ENCODE measurements around the gene RAB42.

DNA sequence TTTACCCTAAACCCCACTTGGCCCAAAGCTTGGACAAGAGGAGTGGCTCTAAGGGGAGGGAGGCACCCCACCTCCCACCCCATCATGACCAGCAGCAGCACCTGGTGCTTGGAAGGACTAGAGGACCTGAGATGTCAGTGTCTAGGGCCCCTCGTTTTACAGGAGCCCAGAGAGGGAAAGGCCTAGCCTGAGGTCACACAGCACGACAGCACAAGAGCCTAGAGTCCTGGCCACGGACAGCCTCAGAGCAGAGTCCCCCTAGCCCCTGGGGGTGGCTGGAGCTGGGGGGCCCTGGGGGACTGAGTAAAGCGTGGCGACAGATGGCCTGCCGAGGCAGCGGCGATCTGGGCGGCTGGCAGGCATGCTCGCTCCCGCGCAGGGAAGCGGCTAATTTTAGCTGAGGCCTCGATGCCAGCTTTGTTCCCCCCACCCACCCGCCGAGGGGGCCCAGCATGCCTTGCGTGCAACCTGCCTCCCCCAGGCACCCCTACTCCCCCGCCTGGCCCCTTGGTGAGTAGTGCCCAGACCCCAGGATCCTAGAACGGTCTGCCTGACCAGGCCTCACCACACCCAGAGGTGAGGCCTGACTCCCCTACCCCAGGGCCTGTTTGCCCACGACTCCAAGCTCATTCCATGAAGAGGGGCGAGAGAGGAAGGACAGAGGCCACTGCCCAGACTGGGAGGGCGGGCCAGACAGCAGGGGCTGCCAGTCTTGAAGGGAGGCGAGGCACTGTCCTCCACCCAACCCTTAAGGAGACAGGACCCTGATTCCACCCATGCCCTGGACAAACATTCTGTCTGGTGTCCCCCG lies 39.0 kb downstream of the AHDC1 start:
- PRO-cap, result unidirectional peak, minus-strand start at position 367 of the sequence

GRCh38 chr1:27570377-27571047 lies 33.4 kb downstream of the AHDC1 start:
- PRO-cap, result no peak

- PRO-cap, result bidirectional peak, plus-strand start at chr1:27575092, minus-strand start at chr1:27575193; bidirectional peak, plus-strand start at chr1:27575432, minus-strand start at chr1:27575254
Measured at GRCh38 chr1:27574596-27575484, 29.1 kb downstream of the AHDC1 start.

DNA sequence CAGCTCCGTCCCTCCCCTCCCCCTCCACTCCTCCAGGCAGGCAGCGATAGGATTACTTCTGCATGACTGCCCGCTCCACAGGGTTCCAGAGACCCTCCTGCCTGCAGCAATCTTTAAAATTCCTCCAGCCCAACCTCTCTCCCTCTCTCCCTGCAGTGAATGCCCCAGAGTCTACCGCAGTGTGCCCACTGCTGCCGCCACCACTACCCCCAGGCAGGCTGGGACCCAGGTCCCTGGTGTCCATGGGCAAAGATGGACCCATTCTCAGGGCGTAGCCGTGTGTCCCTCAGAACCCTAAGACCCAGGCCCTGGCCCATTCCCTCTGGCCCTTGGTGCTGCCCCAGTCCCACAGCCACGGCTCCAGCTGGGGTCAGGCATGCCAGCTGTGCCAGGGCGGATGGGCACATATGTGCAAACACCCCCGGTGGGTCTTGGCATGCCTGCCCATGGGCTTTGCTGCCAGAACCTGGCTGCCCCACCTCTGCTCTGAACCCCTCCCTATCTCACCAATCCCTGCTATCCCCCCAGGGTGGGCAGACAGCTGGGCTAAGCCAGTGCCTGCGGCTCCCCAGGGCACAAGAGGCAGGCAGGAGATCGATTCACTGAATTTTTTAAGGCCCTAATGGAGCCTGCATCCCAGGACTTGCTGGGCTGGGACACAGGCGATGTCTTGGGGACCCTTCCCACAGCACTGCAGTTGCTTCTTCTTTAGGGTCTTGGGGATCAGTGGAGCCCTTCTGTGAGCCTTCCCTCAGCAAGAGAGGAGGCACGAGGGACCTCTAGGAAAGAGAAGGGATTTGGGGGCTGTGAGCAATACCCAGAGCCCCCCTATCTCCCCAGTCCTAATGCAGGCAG lies 10.5 kb downstream of the AHDC1 start:
- PRO-cap, result no peak

DNA sequence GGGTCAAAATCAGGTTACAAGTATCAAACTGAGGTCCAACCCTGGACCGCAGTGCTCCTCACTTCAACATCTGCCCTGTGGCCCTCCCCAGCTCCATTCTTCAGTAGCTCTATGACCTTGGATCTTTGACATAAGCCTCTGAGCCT lies 4.3 kb downstream of the FGR start:
- PRO-cap, result no peak

GRCh38 chr1:27850317-27850737 lies 19.7 kb downstream of the PPP1R8 start:
- PRO-cap, result no peak

GRCh38 chr1:27882029-27882988 lies 10.0 kb downstream of the THEMIS2 start:
- PRO-cap, result no peak

- PRO-cap, result unidirectional peak, plus-strand start at chr1:27885302
Measured at GRCh38 chr1:27884998-27885423, 12.7 kb downstream of the THEMIS2 start.

GRCh38 chr1:28110963-28111687 lies 22.7 kb upstream of the EYA3 start:
- PRO-cap, result no peak

DNA sequence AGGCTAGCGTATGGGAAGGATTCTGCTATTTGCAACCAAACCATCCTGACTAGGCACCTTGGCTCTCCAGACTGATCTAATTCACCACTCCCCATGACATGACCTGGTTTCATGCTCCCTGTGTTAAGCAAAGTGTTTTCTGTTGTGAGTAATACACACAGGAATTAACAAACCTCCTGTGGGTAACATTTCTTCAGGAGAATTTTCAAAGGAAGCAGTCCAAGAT lies 35.3 kb upstream of the EYA3 start:
- PRO-cap, result no peak

GRCh38 chr1:28126637-28127147 lies 38.3 kb upstream of the EYA3 start:
- PRO-cap, result unidirectional peak, minus-strand start at chr1:28126933

DNA sequence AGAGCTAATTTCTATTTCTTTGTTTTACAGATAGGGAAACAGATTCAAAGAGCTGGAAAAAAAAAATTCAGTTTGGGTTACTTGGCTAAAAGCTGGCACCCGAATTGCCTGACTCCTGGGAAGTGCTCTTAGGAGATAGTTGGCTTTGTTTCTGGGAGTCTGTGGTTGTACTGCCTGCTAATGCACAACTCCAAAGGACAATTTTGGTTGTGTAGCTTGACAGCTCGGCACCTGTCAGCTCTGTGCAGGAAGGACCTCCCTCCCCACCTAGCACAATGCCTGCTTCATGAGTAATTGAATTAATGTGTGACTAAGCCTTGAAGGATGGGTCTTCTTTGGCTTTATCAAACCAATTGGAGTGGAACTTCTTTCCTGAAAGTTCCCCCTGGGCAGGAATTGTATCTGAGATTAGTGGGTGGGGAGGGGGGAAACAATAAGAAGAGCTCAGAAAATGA lies 10.4 kb upstream of the SESN2 start:
- PRO-cap, result no peak

- PRO-cap, result bidirectional peak, plus-strand start at chr1:28592475, minus-strand start at chr1:28592403
Measured at GRCh38 chr1:28591804-28592567, at the start of gene RAB42. RAB42 (plus strand) TSS chr1:28592265.

DNA sequence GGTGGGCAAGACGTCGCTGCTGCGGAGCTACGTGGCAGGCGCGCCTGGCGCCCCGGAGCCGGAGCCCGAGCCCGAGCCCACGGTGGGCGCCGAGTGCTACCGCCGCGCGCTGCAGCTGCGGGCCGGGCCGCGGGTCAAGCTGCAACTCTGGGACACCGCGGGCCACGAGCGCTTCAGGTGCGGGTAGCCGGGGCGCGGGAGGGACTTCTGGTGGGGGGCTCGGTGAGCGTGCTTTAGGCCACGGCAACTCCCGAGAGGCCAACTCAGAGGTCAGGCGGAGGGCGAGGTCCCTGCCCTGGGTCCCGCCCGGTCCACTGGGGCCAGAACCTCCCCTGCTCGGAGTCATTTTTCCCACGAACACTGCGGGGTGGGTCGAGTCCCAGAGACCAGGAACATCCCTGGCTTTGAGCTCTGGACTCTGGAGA lies 515 bp downstream of the RAB42 start:
- PRO-cap, result no peak

DNA sequence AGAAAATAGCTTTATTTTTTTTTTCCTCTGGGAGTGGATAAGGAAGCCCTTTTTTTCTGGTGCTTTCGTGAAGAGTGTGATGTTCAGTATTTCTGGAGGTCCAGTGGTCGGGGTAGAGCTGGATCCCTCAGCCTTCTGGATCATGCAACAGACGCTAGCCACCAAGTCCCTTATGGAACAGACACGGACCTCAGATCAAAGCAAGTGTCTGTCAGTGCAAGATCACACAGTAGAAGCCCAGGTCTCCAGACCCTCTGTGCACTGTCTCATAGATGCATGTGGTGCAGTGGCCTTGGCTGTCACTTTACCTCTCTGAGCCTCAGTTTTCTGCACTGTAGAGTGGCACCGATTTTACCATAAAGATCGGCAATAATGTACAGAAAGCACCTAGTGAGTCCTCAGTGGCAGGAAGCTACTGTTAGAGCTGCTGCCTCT lies 15.5 kb upstream of the EPB41 start:
- PRO-cap, result no peak

DNA sequence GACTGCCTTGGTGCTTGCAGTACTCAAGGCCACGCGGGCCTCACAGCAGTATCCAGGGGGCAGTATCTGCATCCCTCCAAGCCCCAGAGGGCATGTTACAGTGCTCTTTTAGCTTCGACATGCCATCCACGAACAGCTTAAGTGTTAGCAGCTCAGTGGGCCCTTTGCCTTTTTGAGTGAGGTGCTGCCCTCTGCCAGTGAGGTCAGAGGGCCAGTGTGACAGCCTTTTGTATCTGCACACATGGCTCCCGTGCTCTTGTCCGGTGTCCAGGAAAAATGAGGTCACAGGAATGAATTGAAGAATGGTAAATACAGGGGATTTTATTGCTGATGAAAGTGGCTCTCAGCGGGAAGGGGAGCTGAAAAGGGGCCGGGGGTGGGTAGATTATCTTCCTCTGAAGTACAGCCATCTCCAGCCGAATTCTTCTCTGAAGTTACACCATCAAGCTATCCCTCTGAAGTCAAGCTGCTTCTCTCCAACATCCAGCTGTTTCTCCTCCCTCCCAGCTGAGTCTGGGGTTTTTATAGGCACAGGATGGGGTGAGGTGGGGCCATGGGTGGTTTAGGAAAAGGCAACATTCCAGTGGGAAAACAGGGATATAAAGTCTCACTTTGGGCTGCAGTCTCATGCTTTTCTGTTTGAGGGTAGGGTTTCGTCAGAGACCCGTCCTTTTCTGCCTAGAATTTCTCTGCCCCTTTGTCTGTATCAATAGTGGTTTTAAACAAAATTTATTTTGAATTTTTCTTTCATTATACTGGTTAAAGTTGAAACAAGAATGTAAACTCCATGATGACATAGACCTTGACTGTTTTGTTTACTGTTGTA lies 69.5 kb downstream of the EPB41 start:
- PRO-cap, result no peak

DNA sequence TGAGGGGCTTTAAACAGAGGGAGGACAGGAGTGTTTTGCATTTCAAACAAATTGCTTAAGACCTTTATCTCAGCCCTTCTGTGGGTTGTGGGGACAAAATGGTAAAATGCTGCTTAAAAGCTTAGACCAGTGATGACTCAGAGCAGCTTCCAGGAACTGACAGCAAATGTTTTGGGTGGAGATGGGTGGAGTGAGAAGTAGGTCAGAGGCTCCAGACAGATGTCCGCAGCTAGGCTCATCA lies 532.3 kb downstream of the MATN1 start:
- PRO-cap, result no peak

- PRO-cap, result unidirectional peak, minus-strand start at chr1:30686615
Measured at GRCh38 chr1:30686339-30687061, 36.9 kb downstream of the MATN1 start.

DNA sequence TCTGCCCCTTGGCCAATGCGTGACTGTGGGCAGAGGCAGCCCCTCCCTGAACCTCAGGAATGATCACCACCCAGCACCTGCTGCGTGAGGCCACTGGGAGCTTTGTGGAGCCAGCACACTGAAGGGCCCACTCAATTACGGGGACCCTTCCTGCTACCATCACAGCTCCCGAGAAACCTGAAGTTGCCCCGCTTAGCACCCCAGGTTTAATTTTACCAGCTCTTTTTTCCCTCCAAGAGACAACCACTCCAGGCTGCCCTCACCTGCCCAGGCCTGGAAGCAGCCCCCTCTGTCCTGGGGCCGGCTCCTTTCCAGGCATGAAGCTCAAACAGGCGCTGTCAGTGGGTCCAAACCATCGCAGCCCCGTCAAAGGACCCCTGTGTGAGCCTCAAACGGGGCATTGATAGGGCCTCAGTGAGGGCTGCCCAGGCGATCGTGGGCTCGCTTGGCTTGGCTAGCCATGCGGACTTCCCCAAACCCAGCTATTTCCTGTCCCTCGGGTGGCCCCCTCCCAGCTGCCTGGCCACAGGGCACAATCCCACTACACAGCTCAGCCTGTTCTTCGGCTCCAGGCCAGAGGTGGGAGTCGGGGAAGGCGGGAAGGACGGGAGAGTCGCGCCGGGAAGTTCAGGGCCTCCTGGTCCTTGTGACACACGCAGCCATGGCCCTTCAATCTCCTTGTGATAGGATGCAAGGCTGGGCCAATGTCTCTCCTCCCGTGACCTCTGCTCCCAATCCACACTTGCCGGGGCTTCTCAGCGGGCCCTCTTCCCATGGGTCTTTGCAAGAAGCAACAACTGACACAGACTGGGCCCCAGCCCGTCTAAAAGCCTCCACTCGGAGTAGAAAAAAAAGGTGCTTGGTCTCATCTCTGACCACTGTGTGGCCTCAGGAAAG lies 6.9 kb upstream of the MATN1 start:
- PRO-cap, result no peak

DNA sequence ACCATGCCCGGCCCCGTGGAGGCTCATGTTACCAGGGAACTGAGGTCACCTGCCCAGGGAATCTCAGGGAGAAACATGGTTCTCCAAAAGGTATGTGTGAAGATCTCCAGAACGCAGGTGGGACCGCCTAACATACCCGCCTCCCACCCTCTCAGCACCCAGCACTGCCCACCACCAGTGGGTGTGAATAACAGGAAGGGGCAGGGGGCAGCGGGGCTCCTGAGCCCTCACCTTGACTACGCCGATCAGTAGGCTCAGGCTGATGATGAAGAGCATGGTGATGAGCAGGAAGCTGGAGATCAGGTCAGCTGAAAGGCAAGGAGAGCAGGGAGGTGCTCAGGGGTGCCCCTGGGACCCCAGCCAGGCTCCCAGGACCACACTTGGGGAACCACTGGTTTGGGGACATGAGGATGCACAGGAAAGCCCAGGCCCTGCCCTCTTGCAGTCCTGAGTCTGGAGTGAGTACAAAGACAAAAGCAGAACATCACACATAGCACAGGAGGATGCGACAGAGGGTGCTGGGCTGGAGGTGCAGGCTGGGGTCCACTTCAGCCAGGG lies 16.1 kb downstream of the LAPTM5 start:
- PRO-cap, result no peak